ENCODE results near the gene RSU1.

GRCh38 chr10:15313784-15314261 lies 57.3 kb downstream of the FAM171A1 start:
- CAGE, long polyA plus RNA: no peak
- RRBS: no CpG with 5 or more reads among the region's 13 CpGs

DNA sequence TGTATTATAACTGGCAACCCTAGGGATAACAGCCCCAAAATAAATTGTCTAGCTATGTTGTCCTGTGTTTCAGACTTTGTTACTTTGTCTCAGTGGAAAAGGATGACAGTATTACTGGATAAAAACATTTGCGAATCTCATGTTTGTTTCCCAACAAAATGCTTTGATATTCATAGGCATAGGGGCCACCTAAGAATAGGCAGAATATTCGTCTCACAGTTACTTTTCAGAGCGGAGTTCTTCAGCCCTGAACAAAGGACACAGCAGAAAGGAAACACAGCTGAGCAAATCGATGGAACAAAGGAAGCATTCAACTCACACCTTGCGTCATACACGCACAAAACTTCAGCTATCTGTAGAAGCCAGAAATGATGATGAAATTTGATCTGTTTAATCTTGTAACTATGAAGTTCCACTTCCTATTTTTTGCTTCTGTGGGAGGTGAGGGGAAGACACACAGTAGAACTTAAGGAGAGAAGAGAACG lies 26.4 kb downstream of the FAM171A1 start:
- CAGE, long polyA plus RNA: no peak
- RRBS: no CpG with 5 or more reads among the region's 7 CpGs

GRCh38 chr10:15669072-15669727 lies 50.5 kb downstream of the ITGA8 start:
- CAGE, long polyA plus RNA: no peak
- RRBS: no CpG with 5 or more reads among the region's 8 CpGs

GRCh38 chr10:15737467-15738123 lies 17.9 kb upstream of the ITGA8 start:
- CAGE, long polyA plus RNA: no peak
- RRBS: no CpG with 5 or more reads among the region's 7 CpGs

GRCh38 chr10:16669603-16670009 lies 147.6 kb downstream of the RSU1 start:
- CAGE, long polyA plus RNA: no peak
- RRBS: no CpG with 5 or more reads among the region's 3 CpGs

DNA sequence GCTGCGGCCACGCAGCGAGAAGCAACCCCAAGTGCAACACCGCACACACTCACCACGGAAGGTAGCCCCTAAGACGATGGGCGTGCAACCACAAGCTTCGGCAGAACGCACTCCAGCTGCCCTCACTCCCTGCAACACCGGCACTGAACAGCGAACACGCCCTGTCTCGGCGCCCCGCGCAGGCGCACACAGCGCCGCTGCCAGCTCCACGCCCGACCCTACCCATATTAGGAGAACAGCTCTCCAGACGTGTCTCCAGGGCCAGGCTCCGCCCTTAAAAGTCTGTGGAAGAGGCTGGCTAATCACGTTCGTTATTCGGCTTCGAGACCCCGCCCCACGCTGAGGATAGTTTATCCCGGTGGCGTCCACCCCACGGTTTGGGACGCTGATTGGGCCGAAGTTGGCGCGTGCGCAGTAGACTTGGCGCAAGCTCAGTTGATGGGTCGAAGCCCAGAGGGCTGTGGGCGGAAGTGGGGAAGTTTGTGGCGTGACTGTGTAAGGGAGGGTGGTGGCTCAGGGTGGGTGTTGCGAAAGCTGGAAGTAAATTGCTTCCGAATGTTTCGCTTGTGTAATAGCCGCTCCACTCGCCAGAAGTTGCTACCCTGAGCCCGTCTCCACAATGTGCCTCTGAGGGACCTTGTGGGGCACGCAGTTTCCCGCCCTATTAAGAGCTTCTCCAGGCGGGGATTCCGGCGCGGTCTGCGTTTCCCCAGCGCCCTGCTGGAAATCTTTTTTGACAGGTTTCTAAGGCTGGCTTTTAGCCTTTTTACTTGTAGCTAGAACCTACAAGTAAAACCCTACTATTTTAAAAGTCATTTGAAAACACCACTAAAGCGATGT lies at the start of gene RSU1:
RSU1 (minus strand) TSS at position 163 of the 840 bp plus-strand sequence.
- CAGE, long polyA plus RNA: no peak
- RRBS: no CpG with 5 or more reads among the region's 56 CpGs

DNA sequence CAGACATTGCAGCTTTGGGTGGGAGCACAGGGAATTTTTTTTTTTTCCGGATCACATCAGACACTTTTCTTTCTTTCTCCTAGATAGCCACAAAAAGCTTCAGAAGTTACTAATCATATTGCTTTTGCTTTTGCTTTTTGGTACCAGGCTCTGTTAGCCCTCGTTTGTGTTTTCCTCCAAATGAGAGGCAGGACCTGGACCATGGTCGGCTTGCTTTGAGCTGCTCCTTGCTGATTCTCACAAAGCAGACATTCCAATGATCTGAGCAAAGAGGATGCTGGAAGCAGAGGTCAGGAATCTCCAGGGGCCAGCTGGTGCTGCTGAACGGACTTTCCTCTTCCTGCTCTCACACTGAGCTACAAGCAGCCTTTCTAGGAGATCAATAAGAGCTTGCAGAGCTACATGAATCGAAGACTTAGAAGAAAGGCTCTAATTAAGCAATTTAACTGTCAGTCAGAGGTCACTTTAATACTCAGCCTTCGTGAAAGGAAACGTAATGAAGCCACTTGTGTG lies 151.1 kb upstream of the RSU1 start:
- CAGE, long polyA plus RNA: no peak
- RRBS: no CpG with 5 or more reads among the region's 7 CpGs

DNA sequence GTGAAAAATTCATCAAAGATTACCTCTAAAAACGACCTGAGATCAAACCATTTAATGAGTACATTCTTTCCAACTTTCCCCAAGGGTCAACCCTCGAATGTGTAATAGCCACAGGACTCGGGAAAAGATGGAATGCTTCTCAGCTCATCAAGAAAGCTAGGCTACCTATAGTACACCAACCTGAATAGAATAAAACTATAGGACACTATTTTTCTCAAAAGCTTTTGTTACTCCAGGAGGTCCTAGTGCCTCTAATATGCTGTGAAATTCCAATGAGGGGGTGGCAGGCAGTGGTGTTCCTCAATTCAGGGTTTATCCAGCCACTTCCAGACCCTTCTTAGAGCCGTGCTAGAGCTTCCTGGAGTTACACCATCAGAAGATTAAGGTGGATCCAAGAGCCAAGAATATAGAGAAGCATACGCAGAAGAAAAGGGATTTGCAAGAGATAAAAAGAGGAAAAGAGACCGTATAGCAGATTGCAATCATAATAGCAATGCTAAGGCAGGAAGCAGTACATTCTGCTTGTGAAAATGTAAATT lies 2.4 kb downstream of the ST8SIA6 start:
- CAGE, long polyA plus RNA: no peak
- RRBS: no CpG with 5 or more reads among the region's 6 CpGs

- CAGE, long polyA plus RNA: no peak
- RRBS: no CpG with 5 or more reads among the region's 5 CpGs
Observed at GRCh38 chr10:17699423-17699776, 52.6 kb upstream of the TMEM236 start.

DNA sequence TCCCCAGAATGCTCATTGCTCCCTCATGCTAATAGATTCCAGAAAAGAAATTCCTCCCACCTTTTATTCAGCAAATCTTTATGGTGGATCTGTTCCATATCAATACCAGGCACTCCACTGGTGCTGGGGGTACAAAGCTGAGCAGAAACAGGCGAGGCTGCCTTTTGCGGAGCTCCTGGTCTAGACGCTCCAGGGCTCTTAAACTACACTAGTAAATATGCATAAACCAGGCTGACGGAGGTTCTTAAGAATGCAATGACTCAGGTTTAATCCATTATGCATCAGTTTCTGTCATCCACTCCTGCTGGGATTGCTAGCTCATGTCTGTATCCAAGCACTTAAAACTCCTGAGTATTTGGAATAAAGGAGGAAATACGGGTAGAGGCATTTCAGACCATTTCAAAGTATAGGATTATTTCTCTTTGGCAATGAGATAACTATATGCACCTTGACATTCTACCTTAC lies 21.6 kb upstream of the MRC1 start:
- CAGE, long polyA plus RNA: no peak
- RRBS: no CpG with 5 or more reads among the region's 5 CpGs

DNA sequence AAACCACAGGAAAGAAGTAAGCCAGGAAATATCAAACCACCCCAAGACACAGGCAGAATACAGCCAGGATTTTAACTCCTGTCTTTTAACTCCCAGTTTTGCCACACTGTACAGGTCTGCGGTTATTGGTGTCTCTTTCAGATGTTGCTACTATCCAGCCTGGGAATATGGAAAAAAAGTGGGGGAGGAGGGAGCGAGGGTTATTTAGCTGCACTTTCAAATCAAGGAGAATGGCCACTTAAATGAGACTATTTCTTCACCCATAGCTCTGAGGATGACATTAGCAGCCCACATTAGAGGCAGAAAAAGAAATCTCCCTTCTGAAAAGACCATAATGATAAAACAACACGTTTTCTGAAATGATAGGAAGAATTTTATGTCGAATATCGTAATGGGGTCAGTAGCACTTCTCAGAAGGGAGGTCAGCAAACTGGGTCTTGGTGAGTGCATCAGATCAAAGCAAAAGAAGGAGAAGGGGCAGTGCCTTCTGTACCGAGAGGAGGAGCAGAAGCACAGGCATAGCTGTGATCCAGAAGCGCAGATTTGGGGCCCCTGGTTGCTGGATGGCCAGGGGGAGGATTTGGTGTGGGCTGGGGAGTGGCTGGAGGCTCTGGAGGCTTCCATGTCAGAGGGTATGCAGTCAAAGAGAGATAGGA lies 86.7 kb downstream of the CACNB2 start:
- CAGE, long polyA plus RNA: no peak
- RRBS: no CpG with 5 or more reads among the region's 7 CpGs

GRCh38 chr10:18331871-18332563 lies 191.8 kb downstream of the CACNB2 start:
- CAGE, long polyA plus RNA: no peak
- RRBS: no CpG with 5 or more reads among the region's 9 CpGs

DNA sequence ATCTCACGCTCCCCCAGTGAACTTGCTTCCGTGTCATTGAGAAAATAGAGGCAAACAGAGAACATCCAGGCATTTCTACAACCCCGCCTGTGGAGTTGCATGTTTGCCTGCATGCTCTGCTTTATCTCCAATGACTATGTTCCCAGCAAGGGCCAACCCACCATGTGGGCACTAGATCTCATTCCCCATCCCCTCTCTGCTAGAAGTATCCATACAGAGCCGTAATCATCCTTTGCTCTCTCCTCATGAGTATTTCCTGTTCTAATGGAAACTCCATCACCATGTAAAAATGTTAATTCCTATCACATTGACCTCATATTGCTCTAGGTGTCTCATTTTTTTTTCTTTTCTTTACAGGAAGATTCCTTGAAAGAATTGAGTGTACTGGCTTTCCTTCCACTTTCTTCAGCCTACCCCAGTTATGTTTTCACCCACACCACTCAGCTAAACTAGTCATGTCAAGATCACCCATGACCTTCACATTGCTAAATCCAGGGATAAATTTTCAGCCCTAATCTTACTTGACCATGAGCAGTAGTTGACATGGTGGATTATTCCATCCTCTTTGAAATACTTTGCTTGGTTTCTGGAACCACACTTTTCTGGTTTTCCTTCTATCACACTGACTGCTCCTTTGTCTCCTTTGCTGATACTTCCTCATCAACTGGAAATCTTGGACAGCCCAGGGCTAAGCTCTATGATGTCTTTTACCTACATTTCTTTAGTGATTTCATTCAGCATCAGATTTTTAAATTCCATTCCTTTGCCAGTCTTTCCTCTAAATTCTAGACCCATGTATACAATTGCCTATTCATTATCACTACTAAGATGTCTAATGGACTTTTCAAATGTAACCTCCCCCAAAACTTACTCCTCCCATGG lies 131.8 kb downstream of the NSUN6 start:
- CAGE, long polyA plus RNA: no peak
- RRBS: no CpG with 5 or more reads among the region's 4 CpGs

DNA sequence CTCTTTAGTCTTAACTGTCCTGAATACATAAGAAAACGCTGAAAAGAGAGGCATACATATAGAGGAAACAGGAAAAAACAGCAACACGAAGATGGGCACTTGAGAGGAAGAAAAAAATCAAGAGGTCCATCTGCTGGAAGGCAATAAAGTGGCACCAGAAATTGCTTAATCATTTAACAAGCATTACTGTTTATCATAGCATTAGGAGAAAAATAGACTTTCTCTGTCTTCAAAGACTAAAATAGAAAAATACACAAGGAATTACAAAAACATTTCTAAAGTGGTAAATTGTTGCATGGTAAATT lies 35.1 kb downstream of the NSUN6 start:
- CAGE, long polyA plus RNA: no peak
- RRBS: no CpG with 5 or more reads among the region's 2 CpGs

GRCh38 chr10:18984633-18984937 lies 64.0 kb upstream of the MALRD1 start:
- CAGE, long polyA plus RNA: no peak
- RRBS: no CpG with 5 or more reads among the region's 2 CpGs

GRCh38 chr10:19728389-19728730 lies 87.9 kb upstream of the PLXDC2 start:
- CAGE, long polyA plus RNA: no peak
- RRBS: no CpG with 5 or more reads among the region's 2 CpGs

GRCh38 chr10:19817340-19818168 lies 1.3 kb downstream of the PLXDC2 start:
- CAGE, long polyA plus RNA: no peak
- RRBS: no CpG with 5 or more reads among the region's 37 CpGs

- CAGE, long polyA plus RNA: no peak
- RRBS: no CpG with 5 or more reads among the region's 4 CpGs
Observed at GRCh38 chr10:19937990-19938834, 122.0 kb downstream of the PLXDC2 start.

GRCh38 chr10:19966704-19967100 lies 150.5 kb downstream of the PLXDC2 start:
- CAGE, long polyA plus RNA: no peak
- RRBS: no CpG with 5 or more reads among the region's 7 CpGs

- CAGE, long polyA plus RNA: no peak
- RRBS: no CpG with 5 or more reads among the region's 4 CpGs
Observed at GRCh38 chr10:20598597-20599057, 298.5 kb downstream of the NEBL start.